Psoas muscle (tissue), 2 donors: ENCODE data around the gene C15orf61.

- PRO-cap, 2 experiments = peak in 2 of 2 experiments; most common minus-strand start chr15:66842968 (in 1)
These were observed 140.9 kb downstream of the SMAD6 start for GRCh38 chr15:66842698-66843585.

- PRO-cap, 2 experiments = no peak in any of the 2 experiments
These were observed 149.0 kb downstream of the SMAD6 start for GRCh38 chr15:66850896-66851645.

DNA sequence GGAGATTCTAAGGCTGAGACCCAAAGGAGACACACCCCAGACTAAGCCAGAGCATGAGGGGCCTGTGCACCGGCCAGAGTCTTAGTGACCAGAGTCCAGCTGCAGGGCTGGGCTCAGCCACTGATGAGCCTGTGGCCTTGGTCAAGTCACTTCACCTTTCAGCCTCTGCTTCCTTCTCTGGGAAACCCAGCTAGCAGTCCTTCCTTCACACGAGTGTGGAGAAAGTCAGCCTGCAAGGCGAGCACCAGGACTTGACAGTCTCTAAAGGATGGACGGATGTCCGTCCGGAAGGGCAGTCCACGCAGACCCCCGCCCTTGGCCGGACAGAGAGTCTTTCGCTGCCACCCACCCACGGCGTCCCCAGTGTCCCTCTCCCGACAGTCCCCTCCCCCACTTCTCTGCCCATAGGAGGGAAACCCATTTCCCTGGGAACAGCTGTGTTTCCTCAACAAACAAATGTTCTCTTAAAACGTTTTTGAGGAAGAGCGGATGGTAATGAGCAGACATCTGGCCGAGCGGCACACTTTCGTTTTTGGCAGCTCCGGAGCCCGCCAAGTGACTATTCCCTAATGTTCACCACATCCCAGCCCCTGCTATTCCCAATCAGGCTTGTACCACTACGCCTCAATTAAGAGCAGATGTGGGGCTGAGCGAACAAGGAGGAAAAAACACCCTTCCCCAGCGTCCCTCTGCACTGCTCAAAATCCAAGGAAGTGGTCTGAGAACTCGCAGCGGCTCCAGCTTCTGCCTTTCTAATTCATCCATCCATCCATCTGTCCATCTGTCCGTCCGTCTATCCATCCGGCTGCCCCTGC lies 129.1 kb upstream of the SMAD3 start:
- PRO-cap, 2 experiments = no peak in any of the 2 experiments

DNA sequence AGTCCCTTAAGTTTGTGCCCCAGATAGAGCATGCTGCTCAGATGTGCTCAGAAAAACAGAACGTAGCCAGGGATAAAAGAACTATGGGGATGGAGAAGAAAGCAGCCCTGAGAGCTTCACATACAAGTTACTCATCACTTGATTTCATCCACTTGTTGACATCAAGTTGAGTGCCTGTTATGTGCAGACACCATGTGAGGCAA lies 72.5 kb upstream of the SMAD3 start:
- PRO-cap, 2 experiments = no peak in any of the 2 experiments

- PRO-cap, 2 experiments = no peak in any of the 2 experiments
These were observed 31.9 kb upstream of the SMAD3 start for GRCh38 chr15:67033454-67033921.

GRCh38 chr15:67061998-67062912 lies 3.1 kb upstream of the SMAD3 start:
- PRO-cap, 2 experiments = no peak in any of the 2 experiments

DNA sequence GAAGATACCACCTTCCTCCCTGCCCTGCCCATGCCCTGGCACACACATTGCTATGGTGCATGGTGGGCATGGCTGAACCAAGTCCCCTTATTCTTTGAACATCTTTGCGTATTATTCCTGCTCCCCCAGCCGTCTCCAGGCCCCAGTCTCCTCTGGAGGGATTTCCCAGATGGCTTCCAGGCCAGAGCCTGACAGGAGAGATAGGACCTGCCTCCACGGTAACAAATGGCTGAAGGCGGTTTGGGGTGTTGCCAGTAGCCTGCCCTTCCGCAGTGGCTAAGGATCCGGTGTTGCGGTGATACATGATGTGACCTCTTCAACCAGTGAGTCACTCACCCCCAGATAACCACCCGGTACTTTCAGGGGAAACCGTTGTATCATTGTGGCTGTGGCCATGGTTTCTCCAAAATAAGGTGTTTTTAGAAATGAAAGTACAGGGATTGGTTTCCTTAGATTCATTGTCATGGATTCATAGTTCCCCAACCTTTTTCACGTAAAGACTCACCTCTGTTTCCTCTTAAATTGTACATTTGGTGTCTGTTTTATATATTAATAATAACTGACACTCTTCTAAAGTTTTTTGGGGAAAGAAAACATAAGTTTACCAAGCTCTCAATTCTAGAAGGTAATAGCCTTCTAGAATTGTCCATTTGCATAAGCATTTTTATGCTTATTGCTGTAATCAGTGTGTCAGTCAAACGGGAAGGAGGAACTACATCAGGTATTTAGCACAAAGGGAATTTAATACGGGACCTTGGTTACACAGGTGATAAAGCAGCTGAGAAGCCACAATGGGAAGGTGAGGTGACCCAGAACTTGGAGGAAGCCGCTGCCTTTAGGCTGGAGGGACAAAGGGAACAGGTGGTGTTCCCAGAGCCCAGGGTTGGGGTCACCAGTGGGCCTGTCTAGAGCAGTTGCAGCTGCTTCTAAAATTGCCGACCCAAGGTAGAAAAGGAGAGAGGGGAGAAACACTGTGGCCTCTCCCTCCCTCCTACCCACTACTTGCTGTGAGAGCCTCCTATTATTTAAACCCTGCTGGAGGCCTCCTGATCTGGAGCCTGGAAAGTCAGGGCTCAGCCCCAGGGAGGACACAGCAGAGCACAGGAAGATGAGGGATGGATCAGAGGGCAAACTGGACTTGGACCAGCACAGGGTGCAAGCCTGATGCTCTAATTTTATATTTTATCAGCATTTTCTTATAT lies 26.1 kb downstream of the SMAD3 start:
- PRO-cap, 2 experiments = peak in 1 of 2 experiments; most common minus-strand start position 154 of the sequence (in 1)

DNA sequence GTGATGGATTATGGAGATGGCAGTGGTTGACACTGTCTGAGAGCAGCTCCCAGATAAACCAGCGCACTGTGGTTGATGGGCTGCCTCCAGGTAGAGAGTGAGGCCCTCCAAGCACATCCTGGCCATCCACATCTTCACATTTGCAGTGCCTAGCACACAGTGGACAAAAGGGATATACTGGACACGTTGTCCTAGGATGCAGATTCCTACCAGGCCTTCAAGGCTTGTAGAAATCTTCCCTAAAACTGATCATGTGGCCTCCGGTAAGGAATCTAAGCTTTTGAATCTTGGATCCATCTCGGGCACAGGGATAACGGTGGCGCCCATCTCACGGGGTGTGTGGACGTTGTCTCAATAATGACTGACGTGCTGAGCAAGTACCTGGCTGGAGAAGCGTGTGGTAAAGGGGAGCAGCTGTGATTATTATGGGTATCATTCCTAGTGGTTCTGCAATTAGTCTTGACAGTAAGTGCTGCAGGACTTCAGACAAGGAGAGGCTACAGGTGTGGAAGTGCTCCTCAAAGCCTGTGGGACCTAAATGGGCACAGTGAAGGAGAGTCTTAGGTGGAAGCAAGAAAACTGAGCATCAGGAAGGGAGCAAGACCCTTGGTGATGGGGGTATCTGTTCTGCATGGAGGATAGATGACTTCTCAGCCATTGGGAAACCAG lies 50.9 kb downstream of the SMAD3 start:
- PRO-cap, 2 experiments = no peak in any of the 2 experiments

- PRO-cap, 2 experiments = no peak in any of the 2 experiments
These were observed 51.6 kb downstream of the SMAD3 start for GRCh38 chr15:67116860-67117450.

DNA sequence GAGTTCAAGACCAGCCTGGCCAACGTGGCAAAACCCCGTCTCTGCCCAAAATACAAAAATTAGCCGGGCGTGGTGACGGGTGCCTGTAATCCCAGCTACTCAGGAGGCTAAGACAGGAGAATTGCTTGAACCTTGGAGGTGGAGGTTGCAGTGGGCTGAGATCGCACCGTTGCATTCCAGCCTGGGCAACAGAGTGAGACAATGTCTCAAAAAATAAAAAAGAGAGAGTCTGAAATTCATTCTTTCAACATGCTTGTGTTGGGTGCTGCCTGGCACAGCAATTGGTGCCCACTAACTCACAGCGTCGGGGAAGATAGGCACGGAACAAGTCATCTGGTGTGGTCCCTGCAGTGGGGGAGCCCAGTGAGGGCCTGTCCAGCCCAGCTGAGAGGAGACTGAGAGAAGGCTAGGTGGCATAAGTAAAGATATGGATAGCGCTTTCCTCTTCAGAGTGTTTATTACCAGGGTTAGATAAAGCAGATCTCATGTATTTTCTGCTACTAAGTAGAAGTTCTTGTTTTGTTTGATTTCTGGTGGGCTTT lies 52.6 kb downstream of the SMAD3 start:
- PRO-cap, 2 experiments = no peak in any of the 2 experiments

DNA sequence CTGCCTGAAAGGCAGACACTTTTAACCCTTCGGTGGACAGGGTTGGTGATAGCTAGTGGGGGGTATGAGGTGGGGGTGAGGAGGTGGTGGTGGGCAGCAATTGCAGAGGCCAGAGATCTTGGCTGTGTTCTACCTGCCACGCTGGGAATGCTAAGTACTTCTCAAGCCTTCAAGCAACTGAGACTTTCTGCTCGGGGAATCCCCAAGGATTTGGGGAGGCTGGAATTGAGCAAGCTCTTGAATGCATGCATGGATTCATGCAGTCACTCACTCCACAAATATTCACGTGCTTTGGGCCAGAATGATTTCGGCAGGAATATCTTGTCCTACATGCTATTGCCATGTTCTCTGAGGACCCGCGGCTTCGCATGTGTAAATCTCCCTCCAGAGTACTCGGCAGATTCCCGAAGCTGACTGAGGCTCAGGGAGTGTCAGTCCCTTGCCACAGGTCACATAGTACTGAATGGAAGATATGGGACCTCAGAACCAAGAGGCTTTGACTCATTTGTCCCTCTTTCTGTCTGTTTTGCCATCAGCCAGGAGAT lies 65.5 kb downstream of the SMAD3 start:
- PRO-cap, 2 experiments = no peak in any of the 2 experiments

- PRO-cap, 2 experiments = no peak in any of the 2 experiments
These were observed 74.5 kb downstream of the SMAD3 start for GRCh38 chr15:67139857-67140256.

DNA sequence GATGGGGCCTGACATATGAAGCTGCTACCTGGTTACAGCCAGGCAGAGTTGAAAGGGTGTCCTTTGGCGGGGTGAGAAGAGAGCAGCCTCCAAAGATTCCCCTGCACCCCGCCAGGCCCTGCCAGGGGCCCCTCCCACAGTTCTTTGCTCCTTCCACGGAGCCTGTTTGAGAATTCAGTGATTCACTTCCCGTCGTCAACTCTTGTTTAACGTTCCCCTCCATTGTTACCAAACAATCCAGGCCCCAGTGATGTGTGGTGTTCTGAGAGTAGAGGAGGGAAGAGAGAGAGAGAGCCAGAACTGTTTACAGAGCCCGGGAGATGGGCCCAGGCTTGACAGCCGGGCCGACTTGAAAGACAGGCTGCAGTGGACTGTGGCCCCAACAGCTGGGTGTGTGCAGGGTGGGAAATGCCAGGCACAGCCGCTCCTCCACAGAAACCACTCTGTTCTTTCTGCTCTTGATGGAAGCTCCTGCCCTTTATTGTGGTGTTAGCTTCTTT lies 81.5 kb downstream of the SMAD3 start:
- PRO-cap, 2 experiments = no peak in any of the 2 experiments

DNA sequence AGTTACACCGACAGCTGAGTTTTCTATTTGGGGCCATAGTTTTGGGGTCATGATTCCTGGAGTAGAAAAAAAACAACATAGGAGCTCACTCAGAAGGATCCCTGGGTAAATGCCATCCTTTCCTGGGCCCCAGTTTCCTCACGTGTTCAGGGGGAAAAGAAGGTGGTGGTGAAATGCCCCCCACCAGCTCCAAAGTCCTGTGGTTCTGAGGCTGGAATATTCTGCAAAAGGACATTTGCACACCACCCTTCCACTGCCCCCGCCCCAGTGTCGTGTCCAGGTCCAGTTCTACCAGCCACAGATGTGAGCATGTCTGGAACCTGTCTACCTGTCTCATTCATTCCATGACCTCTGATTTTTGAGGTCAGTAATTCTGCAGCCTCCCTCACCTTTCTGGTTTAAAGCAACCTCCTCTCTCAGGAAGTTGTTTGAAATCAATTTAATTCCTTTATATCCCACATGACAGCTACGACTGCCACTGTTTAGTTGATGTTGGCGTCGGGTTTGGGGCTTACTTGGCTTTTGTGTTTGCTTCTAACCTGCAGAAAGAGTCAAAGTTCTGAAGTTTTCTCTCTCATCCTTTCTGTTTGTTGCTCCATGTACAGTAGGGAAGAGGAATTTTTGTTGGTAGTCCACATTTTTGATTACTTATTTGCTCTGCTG lies 82.1 kb downstream of the SMAD3 start:
- PRO-cap, 2 experiments = no peak in any of the 2 experiments

DNA sequence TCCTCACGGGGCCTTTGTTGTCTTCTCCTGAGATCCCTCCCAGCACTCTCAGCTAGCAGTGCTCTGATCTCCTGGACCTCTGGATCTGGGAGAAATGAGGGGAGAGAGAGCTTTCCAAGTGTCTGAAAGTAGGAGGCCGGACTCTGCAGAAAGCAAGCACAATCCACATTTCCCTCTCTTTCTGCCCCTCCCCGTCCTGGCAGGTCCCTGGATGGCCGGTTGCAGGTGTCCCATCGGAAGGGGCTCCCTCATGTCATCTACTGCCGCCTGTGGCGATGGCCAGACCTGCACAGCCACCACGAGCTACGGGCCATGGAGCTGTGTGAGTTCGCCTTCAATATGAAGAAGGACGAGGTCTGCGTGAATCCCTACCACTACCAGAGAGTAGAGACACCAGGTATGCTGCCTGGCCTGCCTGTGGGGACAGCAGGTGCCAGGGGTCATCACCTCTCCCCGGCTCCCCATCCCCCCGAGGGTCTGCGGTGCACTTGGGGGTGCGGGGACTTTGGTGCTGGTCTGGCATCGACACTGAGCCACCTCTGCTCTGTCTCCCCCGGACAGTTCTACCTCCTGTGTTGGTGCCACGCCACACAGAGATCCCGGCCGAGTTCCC lies 89.7 kb downstream of the AAGAB start:
- PRO-cap, 2 experiments = no peak in any of the 2 experiments

- PRO-cap, 2 experiments = no peak in any of the 2 experiments
These were observed 63.9 kb downstream of the AAGAB start for GRCh38 chr15:67190249-67191337.

DNA sequence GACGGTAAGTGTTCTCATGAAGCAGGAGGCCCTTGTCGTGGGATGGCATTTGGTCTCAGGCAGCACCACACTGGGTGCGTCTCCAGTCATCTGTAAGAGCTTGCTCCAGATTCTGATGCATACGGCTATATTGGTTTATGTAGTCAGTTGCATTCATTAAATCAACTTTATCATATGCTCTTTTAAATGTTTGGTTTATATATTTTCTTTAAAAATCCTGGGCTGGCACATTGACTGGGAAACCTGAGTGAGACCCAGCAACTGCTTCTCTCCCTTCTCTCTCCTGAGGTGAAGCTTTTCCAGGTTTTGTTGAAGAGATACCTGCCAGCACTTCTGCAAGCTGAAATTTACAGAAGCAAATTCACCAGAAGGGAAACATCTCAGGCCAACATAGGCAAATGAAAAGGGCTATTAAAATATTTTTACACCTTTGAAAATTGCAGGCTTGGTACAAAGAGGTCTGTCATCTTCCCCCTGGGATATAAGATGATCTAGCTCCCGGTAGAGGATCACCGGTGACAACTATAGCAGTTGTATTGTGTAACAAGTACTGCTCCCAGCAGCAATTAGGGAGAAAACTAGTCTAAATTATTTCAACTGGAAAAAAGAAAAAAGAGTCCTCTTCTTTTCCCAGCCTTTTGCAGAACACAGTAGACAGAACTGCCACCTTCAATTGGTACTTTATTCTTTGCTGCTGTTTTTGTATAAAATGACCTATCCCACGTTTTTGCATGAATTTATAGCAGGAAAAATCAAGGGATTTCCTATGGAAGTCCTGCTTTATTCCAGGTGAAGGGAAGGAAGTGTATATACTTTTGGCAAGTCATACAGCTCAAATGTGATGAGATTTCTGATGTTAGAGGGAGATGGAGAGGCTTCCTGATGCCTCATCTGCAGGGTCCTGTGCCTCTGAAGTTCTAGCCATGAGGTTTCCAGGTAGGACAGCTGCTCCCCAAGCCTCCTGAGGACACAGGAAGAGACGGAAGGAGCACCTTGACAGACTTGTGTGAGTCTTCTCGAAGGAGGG lies 62.8 kb downstream of the AAGAB start:
- PRO-cap, 2 experiments = no peak in any of the 2 experiments

- PRO-cap, 2 experiments = peak in 2 of 2 experiments; most common plus-strand start chr15:67521249 (in 2); most common minus-strand start chr15:67521093 (in 2)
These were observed at the start of gene C15orf61 for GRCh38 chr15:67520895-67521789. C15orf61 (plus strand) TSS chr15:67521131.

DNA sequence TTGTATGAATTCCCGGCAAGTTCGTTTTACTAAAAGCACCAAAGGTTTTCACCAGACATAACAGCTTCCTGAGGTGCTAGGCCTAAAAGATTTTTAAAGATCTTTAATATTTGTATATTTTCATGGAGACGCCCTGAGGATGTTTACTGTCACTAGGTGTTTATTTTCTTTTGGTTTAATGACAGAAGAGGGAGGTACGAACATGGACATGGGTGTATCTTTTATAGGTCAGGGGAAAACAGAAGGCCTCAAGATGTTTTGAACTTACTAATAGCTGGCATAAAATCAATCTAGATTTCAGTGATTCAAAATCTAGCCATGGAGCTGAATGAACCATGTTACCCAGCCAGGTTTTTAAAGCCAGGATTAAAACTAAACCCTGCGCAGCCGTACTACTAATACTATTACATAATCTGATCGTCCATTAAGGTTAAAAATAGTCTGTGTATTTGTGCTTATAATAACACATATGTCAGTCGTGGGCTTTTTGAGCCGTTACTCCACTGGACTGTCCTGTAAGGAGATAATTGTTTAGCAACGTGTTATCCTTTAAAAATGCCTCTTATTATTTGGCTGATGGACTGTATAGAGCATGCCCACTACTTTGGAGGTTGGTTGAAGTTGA lies 1.2 kb downstream of the C15orf61 start:
- PRO-cap, 2 experiments = no peak in any of the 2 experiments

- PRO-cap, 2 experiments = no peak in any of the 2 experiments
These were observed 44.3 kb downstream of the MAP2K5 start for GRCh38 chr15:67586755-67587268.